Mononuclear cell (primary cell): ENCODE measurements around a stretch of chr16.

DNA sequence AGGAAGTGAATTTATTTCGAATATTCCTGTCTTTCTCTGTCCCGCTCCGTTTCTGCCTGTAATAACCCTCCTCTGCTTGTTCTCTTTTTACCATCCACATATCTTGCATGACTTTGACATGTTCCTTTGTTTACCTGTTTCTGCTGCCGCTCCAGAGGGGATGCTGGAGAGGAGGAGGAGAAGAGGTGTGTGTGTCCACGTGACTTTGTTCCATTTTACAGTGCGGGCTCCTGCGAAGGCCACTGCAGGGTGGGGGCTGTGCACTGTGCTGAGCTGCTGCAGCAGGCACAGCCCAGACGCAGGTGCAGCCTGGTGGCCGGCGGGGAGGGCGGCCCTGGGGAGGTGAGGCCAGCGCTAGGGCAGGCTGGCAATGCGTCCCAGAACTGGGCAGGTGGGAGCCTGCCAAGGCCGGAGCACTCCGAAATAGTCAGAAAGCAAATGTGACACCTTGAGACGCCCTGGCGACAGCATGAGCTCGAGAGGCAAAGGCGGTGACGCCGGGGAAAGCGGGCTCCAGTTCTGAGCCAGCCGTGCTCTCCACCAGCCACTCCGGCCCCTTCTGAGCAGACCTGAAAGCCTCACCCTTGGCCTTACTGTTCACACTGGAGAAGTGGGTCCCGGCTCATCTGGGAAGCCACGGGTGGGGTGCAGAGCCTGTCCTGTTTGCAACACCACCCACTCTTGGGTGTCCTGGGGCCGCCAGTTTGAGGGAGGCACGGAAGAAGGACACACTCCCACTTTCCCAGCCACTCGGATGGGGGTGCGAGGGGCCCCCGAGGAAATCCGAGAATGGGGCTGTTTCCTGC lies 29.7 kb downstream of the CIBAR2 start:
- RRBS, result 17% methylated on average over 13 of the region's 32 CpGs

- RRBS, result 88% methylated on average over 2 of the region's 8 CpGs
Measured at GRCh38 chr16:85090496-85091257, 21.6 kb downstream of the CIBAR2 start.

DNA sequence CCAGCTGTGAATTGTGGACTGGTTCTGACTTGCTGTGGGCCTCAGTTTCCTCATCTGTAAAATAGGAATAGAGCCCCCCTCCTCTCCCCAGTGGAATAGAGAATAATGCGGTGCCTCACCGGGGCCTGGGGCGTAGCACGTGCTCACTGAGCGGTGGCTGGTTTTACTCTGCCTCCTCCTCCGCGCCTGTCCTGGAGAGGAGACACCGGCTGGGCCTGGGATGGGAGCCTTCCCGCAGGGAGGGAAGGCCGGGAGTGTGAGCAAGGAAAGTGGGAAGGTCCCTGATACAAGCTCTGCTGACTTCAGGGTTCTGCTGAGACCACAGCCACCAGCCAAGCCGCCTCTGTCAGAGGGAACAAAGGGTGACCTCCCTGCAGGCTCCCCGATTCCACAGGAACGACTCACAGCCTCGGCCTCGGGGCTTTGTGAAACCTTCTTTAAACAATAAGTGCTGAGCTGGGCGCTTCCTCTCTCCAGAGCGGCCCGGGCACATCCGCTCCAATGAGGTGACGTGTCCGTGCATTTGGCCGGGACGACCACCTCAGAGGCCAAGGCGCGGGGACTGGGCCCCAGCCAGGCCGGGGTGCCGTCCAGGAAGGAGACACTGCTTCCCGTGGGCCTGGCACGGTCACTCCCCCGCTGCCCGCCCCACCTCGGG lies 11.6 kb upstream of the CIBAR2 start:
- RRBS, result 89% methylated on average over 16 of the region's 32 CpGs

- RRBS, result no CpG with 5 or more reads among the region's 17 CpGs
Measured at GRCh38 chr16:85202512-85203265, 90.4 kb upstream of the CIBAR2 start.

- RRBS, result no CpG with 5 or more reads among the region's 13 CpGs
Measured at GRCh38 chr16:85309584-85309809, 197.2 kb upstream of the CIBAR2 start.

DNA sequence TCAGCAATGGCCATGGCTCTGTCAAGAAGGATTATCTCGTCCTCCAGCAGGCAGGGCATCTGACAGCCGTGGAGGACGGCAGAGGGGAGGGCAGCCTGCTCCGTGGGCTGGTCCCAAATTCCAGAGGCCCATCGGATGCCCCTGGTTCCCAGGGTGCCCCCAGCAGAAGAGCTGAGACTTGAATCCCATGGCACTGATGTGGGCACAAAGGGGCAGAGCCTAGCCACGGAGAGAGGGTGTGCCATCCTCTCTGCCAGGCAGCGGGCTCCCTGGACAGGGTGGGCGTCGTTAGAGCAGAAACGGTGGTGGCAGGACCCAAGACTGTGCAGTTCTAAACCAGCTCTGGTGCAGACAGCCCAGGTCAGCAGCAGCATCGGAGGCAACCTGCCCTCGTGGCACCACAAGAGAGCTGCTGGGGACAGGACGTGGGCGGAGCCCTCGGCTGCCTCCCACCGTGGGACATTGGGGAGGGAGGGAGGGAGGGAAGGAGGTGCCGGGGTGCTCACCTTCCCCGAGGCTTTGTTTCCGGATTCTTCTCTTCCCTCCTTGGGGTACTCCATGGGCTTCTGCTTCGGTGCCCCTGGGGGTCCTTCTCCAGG lies 198.9 kb upstream of the CIBAR2 start:
- RRBS, result no CpG with 5 or more reads among the region's 20 CpGs

DNA sequence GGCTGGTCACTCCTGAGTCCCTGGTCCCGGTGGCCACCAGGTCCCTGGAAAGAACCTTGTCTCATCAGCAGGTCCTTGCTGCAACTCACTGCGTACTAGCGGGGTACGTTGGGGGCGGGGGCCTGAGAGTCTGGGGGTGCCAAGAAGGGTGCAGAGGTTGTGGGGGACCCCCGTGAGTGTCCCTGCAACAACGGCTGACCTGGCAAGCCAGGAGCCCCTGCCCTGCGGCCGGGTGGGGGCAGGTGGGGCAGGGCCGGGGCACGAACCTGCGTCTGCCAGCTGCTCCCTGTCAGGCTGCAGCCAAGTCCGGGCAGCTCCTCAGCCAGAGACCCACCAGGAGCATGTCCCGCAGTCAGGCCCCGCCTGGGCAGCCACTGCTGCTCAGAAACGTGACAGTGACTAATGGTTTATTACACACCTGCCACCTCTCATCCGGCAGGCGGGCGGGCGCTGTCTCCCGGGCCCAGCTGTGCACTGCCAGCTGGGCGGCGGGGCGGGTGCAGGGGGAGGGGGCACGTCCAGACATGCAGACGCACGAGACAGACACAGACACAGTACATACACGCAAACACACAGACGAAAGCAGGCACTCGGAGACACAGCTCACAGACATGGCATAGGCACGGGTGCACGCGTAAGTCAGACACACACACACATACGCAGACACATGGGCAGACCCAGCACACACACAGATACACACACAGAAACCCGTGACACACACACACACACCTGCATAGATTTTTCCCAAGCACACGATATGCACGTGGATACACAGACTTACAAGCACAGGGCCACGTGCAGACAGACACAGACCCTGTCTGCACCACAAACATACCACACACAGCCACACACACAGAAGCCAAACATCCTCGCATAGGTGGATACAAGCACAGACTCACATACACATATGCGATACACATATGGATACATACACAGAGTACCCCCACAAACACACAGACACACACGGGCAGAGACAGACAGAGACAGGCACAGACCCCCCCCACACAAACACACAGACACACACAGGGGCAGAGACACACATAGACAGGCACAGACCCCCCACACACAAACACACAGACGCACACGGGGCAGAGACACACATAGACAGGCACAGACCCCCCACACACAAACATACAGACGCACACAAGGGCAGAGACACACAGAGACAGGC lies 248.3 kb upstream of the CIBAR2 start:
- RRBS, result 56% methylated on average over 5 of the region's 44 CpGs

DNA sequence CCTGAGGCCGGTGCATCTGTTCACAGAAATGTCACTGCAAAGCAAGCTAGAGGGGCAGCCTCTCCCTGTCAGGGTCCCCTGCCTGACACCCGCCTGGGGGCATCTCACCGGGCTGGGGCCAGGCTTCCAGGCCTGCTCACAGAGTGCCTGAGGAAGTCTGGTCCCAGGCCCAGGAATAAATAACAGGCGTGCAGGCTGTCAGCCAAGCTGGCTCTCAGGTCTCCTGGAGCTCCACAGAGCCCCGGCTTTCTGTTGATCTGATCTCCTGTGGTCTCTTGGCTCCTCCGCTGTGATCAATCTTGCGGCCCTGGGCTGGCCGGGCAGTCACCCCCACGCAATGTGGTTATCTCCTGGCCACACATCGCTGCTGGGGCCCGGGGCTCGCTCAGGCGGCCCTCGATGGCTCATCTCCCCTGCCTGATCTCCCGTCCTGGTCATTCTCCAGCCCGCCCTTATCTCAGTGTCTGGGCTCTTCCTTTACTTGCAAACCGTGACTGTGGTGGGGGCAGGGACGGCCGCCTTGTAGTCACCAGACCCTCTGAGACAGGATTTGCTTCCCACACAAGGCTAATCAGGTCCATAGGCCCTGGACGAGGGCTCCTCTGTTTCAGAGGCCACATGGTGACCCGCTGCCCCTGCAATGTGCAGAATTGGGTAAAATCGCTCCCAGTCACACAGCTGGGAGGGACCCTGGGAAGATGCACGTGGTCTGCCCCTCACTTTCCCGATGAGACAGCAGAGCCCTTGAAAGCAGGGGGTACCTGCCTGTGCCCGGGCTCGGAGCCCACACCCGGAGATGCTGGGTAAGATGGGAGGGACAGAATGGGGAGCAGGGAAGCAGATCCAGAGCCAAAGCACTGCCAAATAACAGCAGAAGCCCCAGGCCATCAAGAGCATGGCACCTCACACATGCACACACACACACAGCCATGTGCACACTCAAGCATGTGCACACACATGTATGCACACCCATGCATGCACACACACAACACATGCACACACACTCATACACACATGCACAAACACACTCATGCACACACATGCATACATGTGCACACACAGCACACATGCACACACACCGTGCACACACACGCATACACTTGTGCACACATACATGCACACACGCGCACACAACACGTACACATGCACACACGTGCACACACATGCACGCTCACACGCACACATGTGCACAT lies 230.9 kb upstream of the GSE1 start:
- RRBS, result 29% methylated on average over 10 of the region's 35 CpGs

DNA sequence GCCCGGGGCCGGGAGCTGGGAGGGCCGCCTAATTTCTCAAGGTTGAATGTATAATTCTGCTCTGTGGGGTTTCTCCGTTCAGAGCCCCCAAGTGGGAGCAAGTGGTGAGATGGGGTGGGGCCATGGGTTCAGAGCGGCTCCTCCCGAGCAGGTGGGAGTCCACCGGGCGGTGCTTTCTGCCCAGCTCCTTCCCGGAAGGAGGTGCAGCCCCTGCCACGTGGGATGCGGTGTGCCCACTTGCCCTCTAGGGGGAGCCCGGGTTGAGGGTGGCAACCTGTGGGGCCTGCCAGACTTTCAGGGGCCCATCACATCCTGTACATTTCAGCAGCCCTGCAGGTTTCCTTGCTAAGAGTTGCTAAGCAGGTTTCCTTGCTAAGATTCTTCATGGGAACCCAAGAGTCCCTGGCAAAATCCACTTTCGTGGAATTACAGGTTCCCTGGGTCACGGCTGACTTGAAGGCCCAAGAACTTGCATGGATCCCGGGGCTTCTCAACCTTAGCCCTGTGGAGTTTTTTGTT lies 196.8 kb upstream of the GSE1 start:
- RRBS, result 5% methylated on average over 4 of the region's 15 CpGs

DNA sequence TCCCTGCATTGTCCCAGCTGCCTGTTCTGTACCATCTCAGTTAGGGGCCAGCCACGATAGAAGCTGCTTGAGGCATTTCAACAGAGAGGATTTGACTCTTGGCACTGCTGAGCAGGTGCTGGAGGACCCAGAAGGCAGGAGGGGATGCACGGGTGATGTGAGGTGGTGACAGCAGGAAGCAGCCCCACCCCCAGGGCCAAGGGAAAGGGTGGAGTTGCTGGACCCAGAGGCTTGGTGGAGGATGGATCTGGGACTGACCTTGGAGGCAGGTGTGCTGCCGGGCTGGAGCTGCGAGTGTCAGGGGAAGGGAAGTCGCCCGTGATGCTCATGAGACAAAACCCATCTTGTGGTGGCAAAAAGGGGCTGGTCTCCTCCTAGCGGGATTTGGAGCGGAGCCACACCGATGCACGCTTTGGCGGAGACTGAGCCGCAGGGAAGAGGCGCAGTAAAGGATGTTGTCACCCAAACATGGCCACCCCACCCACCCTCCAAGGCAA lies 187.9 kb upstream of the GSE1 start:
- RRBS, result no CpG with 5 or more reads among the region's 13 CpGs

GRCh38 chr16:85448297-85449667 lies 164.3 kb upstream of the GSE1 start:
- RRBS, result 22% methylated on average over 14 of the region's 51 CpGs

- RRBS, result 40% methylated on average over 5 of the region's 24 CpGs
Measured at GRCh38 chr16:85523962-85524840, 88.9 kb upstream of the GSE1 start.

GRCh38 chr16:85555197-85555619 lies 57.9 kb upstream of the GSE1 start:
- RRBS, result 9% methylated on average over 1 of the region's 23 CpGs

DNA sequence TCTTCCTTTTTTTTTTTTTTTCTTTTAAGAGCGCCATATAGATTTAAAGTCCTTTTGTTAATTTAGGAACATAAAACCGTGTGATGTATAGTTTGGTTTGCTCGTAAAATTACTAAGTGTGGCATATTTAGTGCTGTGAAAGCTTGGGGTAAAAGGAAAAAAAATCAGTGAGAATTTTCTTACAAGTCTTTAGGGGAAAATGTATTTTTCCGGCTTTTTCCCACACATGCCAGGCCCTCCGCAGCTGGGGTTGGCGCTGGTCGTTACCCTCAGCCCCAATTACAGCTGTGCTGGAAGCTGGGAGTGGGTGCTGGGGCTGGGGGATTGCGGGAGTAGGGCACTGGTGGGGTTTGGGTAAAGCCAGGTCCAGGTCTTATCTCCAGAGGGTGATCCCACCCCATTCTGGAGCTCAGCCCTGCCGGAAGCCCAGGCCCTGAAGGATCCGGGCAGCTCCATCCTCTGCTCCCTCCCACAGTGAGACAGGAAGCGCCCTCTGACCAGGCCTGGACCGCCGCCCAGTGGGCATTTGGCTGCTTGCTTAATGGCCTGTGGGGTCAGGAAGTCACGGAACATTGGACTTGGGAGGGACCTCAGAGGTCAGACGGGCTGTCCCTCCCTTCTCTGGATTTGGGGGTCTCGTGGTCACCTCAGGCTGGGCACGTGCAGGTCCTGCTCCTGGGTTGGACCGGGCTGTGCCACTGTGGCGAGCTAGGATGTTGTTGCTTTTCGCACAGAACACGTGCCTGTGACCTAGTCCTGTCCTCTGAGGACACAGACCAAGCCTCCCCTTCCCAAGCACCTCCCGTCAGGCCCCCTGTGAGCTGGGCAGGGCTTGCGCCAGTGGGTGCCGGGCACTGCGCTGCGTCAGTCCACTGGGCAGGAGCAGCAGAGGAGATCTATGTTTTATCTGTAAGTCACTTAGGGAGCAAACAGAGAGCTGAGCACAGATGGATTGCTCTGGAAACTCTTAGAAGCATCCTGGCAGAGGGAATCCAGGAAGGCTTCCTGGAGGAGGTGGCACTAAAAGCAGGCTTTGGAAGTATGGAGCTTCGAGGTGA lies 49.6 kb upstream of the GSE1 start:
- RRBS, result no CpG with 5 or more reads among the region's 27 CpGs

- RRBS, result 88% methylated on average over 6 of the region's 18 CpGs
Measured at GRCh38 chr16:85564242-85565106, 48.6 kb upstream of the GSE1 start.

GRCh38 chr16:85566243-85566937 lies 46.7 kb upstream of the GSE1 start:
- RRBS, result 3% methylated on average over 1 of the region's 27 CpGs

GRCh38 chr16:85602966-85603308 lies 10.2 kb upstream of the GSE1 start:
- RRBS, result no CpG with 5 or more reads among the region's 9 CpGs

GRCh38 chr16:85638863-85639313 lies 25.8 kb downstream of the GSE1 start:
- RRBS, result 88% methylated on average over 14 of the region's 19 CpGs

- RRBS, result 65% methylated on average over 13 of the region's 36 CpGs
Measured at GRCh38 chr16:85650689-85651348, 37.7 kb downstream of the GSE1 start.

GRCh38 chr16:85699533-85700073 lies 10.8 kb upstream of the GINS2 start:
- RRBS, result no CpG with 5 or more reads among the region's 11 CpGs